Frontal cortex (tissue), 2 donors: ENCODE measurements around the genes SMIM2 and ZC3H13.

DNA sequence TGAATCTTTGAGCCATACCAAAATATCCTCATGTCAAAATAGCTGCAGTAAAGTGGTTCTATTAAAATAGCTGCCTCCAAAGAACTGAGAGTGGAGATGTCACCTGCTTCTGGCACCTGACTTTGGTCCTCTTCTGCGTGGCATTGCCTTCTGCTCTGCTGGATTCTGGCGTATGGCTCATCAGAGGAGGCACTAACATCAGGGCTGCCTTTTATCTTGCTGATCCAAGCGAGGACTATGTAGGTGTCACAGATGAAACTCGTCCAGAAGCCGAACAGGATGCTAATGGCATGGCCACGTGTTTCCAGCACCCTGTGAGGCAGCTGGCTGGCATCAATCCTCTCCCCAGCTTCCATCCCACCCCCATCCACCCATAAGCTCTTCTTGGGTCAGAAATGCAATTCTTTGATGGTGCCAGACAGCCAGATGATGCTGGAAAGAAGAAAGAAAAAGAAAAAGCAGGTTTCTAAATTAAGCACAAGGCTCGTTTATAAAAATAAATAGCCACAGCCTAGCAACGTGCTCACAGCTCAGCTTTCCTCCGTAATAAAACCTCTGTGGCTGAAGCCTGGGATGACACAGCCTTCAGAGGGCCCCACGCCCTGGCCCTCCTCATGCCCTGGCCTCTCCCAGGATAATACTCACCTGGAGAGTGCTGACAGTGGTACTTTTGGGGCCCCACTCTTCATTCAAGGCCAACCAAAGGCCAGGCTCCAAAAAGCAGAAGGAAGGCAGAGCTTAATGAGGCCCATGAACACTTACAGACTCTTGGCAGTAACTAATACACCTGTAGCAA is at the start of gene SMIM2:
SMIM2 (minus strand) TSS at position 758 of the 796 bp plus-strand sequence.
- RAMPAGE, long total RNA = no peak

- RAMPAGE, long total RNA = no peak
These were observed 81.1 kb upstream of the SERP2 start for GRCh38 chr13:44292430-44293094.

DNA sequence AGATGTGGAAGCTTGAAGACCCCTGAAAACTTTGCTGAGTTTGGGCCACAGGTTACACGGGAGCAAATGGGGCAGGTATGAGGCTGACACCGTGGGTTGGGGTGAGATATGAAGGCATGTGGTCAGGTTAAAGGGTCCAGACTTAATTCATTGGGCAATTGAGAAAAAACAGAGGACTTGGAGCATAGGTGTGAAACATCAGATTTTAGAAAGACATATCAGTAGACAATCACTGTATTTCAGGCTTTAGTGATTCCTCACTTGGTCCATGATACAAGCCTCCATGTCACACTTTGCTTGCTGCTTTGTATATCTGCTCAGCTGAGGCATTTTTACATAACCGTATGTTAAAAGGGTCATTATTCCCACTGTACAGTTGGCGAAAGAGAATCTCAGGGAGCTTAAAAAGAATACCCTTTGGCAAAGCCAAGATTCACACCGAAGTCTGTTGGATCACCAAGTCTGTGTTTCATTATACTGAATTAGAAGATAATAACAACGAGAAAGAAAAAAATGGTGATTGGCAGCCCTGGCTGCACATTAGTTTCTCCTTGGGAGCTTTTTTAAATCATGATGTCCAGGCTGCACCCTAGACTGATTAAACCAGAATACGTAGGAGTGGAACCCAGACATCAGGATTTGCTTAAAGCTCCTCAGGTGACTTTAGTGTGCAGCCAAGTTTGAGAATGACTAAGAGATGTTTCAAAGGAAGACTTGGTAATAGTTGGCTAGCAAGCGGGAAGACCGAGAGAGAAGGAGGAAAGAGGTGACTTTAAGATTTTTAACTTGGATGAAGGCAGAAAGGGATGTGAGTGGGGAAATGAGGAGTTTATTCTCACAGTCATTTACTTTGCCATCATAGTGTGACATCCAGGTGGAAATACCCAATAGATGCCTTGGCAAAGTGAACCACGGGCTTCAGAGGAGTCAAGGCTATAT is 71.6 kb upstream of the SERP2 start:
- RAMPAGE, long total RNA = no peak

GRCh38 chr13:44362158-44362580 is 11.5 kb upstream of the SERP2 start:
- RAMPAGE, long total RNA = no peak

DNA sequence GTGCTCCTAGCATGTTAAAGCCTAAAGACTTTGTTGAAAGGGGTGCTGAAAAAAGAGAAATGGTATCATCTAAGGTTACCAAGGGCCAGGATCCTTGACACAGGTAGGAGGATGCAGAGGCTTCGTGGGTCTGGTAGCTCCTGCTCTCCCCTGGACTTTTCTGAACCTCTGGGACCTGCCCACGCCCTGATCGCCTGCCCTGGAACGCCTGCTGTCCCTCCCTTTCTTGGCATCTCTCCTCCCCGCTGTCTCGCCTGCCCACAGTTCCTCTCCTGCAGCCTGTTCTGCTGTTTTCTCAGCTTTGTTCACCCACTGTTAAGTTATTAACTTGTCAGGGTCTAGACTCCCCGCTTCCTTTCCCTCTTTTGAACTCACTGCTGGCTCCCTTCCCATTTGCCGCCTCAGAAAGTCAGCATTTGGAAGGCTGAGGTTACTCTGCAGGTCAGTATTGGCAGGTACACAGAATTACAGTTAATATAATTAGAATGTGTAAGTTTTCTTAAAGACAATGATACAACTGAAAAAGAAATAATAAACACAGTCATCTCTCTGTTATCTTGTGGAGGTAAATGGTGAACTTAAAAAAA is 19.8 kb downstream of the SERP2 start:
- RAMPAGE, long total RNA = no peak

DNA sequence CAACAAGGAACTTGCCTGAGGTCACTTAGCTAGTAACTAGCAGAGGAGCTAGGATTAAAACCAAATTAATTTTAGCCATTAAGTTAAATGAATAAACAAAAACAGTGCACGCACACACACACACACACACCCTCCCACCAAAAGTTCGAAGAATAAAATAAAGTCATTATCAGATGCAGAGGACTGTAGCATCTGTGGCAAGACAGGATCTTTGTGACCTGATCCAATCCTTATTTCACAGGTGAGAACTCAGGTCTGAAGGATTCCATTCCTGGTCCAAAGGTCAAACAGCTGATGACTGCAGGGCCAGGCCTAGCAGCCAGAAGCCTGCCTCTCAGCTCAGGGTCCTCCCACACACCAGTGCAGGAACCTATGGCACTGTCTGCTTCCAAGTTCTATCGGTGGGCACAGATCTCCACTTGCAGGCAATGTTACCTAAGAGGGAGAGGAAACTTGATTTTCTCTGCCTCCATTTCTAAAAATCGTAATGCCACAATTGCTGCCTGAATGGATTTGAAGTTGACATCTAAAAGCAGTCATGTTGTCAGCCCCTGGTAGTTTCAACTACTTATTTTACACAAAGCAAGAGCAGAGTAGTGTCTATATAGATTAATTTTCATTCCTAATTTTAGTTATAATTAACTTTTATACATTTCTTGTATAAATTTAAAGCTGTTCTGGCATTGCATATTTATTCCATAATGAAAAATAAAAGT is 57.6 kb downstream of the SERP2 start:
- RAMPAGE, long total RNA = no peak

- RAMPAGE, long total RNA = no peak
These were observed 1.9 kb upstream of the TSC22D1 start for GRCh38 chr13:44578011-44578538.

DNA sequence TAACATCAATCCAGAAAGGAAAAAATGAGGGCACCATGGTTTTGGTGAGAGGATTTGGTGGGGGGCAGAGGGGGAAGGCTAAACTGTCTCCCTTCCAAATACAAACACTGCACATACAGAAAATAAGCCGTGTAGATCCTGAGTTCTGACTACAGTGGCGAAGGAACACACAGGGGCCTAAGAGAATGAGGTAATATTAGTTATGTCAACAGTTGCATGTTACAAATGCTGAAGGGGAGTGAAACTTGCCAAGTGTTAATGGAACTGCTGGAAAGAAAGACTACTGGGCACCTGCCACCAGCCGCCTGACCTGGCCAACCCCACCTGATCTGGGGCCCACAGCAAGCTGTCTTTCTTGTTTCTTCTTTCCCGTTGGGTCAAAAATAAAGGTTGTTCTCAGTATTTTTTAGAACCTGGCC is 183.8 kb upstream of the TSC22D1 start:
- RAMPAGE, long total RNA = no peak

DNA sequence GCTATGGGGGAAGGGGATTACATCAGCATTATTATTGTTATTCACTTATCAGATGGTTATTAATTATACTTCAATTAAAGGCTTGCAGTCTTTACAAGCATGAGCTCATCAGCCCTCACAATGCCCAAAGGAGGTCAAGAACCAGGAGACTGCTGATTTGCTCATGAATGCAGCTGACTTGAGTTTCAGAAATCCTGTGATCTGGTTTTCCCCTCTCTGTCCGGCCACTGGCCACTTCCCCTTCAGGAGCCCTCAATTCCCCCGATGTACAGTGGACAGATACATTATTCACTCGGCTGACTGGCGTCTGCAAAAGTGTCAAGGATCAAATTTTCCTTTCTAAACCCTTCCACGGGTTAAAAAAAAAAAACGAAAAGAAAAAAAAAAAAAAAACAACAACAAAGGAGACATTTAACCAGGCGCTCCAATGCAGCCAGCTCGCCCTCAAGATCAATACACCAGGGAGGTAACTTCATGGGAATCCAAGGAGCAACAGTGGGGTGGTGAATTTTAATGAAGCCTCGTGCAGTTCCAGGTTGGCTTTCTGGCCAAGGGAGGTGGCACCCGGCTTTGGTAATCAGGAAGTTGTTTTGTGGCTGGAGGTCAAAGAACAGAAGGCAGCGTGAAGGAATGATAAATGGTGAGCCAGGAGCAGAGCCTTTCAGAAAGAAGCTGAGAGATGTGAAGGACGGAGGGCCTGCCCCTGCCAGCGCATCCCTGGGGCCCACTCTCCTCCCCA is 188.0 kb upstream of the TSC22D1 start:
- RAMPAGE, long total RNA = no peak

GRCh38 chr13:44853587-44854052 is 135.7 kb downstream of the NUFIP1 start:
- RAMPAGE, long total RNA = no peak

GRCh38 chr13:44918878-44919203 is 70.4 kb downstream of the NUFIP1 start:
- RAMPAGE, long total RNA = no peak

DNA sequence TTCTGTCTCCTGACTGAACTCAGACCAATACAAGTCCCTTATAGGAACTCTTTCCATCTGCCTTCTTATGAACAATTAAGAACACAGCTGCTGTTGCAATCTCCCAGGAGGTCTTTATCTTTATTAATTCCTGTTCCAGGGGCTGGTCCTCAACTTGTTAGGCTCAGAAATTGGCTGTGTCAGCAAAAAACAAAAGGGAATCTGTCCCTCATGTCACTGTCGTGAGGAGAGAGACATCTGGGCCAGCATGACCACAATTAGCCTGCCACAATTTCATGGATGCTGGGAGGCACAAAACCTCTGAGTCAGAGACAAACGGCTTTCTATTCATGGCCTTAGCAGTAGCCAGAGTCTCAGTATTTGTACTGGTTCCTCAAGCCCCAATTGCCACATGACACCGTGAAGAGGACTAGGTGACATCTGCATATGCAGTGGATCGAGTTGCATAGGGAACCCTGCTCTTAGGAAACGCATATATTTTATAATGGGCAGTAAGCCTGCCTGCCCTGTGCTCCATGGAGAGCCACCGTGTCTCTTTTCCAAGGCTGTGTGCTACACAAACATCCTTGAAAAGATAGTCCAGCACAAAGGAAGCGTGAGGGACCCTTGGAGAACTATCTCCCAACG is 58.1 kb downstream of the NUFIP1 start:
- RAMPAGE, long total RNA = no peak

DNA sequence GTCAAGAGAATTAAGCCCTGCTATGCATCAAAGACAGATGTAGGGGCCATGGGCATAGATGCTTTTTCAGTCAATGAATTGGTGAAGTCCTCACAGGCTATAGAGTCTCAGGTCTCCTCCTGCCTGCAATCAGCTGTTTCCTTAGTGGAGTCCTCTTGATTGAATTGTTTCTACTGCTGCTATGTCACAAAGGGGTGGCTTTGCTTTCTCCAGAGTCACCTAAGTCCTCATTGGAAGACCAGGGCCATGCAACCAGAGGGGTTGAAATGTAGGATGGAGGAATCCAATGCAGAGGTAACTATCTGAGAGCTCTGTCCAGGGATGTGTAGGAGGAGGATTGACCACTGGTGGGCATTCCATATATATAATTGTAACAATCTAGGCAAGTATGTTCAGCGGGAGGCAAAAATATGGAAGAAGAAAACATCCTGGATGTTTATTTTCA is 1.2 kb downstream of the CBY2 start:
- RAMPAGE, long total RNA = no peak

DNA sequence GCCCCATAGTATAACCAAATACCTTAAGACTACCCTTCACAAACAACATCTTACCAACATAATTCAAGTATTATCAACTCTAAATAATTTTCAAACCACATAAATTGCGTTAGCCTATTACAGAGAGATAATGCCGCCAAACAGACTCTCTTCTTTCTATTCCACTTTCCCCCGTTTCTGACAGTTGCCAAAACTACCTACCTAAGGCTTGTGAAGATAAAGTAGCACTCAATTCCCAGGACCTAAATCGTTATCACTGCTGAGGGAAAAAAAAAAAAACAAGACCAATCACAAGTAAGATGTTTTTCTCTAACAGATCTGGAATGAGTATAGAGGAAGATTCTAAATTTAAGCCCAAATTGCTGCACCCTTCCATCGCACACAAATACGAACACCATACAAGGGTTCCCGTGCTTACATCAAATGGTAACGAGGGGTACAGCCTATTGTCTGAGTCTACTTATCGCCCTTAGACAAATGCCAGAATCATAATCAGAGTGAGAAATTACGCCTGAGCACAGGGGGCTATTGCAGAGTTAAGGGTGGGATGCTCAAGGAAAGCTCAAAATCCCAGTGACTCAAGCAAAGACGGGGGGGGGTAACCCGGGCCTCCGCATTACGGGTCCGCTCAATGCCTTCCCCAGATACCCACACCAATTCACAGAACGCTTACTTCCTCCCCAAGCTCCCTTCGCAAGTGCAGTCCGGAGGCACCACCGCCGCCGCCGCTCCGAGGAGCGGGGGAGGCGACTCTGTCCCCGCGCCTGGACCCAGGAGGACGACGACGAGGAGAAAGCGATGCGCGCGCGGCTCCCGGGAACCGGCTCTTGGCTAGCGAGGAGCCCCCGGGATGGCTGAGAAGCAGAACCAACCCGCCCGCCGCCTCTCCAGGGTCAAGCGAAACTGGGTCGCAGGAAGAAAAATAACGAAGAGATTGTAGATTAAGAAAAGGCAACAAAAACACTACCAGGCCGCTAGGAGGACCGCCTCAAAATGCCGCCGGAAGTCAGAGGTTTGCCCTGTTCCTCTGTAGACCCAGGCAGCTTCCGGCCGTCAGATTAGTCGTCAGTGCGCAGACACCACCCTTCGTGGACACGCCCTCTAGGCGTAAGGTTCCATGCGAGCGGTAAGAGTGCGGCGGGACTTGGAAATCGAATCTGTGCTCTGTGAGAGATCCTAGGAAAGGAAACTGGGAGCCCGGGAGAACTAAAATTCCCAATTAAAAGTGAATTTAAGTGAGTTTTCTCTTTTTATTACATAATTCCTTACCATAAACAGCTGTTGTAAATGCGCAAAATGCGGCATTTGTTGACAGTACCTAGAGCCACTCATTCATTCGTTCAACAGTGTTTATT is at the start of gene ZC3H13:
ZC3H13 (minus strand) TSS at position 1,016 of the 1,355 bp plus-strand sequence.
- RAMPAGE, long total RNA = no peak

DNA sequence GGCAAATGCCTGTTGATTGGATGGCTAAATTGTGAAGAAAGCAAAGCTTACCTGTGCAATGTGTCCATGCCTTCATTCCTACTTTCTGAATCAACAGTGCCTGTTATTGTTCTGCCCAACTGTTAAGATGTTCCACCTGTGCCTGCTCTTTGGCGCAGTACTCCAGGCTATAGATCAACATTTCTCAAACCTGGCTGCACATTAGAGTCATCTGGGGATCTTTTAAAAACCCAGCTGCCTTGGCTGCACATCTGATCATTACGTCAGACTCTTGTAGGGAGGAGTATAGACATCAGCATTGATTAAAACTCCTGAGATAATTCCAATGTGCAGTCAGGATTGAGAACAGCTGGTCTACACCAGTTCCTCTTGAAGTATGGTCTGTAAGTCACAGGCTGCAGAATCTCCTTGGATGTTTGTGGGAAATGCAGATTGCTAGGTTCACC is 16.2 kb upstream of the CPB2 start:
- RAMPAGE, long total RNA = no peak

DNA sequence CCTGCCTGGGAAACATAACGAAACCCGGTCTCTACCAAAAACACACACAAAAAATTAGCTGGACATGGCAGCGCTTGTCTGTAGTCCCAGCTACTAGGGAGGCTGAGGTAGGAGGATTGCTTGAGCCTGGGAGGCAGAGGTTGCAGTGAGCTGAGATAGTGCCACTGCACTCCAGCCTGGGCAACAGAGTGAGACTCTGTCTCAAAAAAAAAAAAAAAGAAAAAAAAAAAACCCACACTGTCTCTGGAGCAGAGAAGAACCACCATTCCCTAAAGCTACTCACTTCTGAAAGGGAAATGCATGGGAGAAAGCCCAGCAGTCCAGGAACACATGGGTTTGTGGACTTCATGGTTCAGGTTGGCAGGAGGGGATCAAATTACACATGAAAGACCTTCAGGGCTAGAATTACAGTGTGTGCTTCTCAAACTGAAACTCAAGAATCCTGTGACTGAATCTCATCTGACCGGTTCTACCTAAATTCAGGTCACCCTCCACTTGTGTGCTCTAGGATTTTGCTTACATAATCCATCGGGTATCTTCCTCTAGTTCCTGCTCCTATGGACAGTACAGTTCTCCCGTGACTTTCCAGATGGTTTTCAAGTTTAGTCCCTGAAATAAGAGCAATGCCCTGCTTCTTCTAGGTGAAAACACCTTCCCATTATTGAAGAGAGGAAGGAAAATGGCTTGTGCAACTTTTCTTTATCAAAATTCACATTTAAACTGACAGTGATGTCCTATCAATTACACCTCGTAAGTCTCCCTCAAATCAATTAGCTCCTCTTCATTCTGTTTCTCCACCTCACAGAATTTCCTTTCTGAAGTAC is 30.3 kb upstream of the CPB2 start:
- RAMPAGE, long total RNA = no peak

GRCh38 chr13:46137456-46137992 is 32.7 kb upstream of the CPB2 start:
- RAMPAGE, long total RNA = no peak

GRCh38 chr13:46373566-46373937 is 13.5 kb downstream of the RUBCNL start:
- RAMPAGE, long total RNA = no peak

DNA sequence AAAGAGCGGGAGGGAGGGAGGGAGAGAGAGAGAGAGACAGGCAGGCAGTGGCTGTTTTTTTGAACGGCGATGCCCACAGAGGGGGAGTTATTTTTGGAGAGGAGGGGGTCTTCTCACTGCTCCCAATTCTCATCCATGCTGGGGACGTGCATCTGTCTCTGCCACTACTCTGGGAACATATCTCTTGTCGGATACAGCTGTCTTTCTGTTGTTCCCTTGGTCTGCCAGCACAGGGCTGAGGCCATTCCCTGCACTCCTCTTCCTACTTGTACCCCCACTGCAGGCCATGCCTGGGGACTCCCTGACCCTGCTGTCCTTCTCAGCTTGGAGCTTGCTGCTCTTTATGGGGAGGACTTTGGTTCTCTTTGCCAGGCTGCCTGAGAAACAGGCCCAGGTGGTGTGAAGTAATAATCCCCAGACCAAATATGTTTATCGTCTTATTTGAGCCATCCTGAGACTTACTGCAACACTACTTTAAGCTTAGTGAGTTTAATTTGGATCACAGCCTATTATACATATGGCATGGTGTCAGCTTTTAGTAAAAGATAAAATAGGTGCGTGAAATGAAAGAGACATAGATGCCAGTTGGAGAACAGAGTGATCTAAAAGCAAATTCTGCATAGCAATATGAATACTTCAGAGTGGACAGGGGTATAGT is 19.1 kb downstream of the LRCH1 start:
- RAMPAGE, long total RNA = no peak

DNA sequence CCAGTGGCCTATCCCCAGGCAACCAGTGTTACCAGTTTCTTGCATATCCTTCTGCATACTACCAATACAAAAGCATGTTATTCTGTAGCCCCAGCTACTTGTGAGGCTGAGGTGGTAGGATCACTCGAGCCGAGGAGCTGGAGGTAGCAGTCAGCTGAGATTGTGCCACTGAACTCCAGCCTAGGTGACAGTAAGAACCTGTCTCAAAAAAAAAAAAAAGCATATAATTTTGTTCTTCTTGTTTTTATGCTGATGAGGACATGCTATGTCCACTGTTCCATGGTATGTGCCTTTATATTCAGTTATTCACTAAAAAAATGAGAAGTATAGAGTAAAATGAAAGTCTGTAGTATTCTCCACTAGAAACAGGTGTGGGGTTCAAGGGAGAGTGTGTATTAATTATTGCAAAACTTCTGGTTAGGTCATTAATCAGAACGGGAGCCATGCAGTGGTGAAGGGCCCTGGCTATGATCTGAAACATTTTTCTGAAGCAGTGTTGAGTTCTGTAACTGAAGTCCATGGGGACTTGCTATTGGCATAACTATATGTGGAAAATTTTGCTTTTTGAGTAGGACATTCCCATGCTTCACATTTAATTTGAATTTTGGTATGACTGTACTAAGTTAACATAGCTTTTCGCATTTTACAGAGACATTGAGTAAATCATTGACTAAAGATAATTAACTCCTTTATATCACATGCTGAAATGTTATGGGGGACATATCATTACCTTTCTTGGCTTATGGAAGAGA is 67.4 kb downstream of the LRCH1 start:
- RAMPAGE, long total RNA = no peak